ENCODE measurements around the genes MSANTD1, HGFAC and STK32B.

DNA sequence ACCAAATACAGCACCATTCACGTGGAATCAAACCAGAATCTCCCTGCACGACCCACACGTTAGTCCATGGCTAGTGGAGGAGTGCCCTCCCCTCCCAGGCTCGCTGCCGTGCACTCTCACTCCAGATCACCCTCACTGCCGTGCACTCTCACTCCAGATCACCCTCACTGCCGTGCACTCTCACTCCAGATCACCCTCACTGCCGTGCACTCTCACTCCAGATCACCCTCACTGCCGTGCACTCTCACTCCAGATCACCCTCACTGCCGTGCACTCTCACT is 11.1 kb upstream of the MFSD10 start:
- RRBS: no CpG with 5 or more reads among the region's 10 CpGs

GRCh38 chr4:2956627-2957010 is 6.6 kb downstream of the NOP14 start:
- RRBS: no CpG with 5 or more reads among the region's 8 CpGs

GRCh38 chr4:3121965-3122723 is 47.7 kb downstream of the HTT start:
- RRBS: no CpG with 5 or more reads among the region's 11 CpGs

DNA sequence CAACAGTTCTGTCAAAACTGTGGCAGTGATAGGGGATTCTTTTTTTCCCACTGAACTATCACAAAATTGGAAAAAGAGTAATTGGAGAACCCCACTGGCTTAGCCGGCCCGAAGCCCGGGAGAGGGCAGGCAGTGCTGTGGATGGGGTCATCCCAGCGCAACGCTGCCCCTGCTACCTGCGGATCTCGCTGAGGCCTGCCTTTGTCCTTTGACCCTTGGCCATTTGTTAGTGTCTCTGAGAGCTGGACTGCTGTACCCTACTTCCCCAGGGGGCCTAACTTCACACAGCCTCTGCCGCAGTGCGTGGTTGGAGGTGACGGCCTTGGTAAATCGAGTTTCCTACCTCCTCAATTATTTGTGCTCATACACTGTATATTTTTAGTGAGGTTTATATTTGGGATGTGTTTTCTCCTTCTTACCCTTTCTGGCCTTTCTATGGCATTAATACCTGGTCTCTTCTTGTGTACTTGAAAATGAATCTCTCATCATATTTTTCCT is 42.9 kb upstream of the MSANTD1 start:
- RRBS: no CpG with 5 or more reads among the region's 11 CpGs

DNA sequence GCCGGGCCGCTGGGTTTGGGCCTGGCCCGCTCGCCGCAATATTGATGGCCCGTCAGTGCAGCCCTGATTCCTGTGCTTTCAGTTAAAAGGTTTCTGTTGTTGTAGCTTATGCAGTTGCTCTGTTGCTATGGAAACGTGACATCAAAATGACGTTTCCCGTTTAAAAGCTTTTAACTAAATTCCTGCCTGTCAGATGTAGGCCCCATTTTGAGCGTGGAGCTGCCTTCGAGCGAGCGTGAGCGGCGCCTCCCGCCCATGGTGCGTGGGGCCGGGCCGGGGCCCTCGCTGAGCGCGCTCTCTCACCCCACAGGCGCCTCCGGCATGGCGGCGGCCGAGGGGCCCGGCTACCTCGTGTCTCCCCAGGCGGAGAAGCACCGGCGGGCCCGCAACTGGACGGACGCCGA is at the start of gene MSANTD1:
Gene MSANTD1 (plus strand): TSS at position 192 of the 404 bp plus-strand sequence.
- RRBS: 95% methylated on average over 6 of the region's 36 CpGs

DNA sequence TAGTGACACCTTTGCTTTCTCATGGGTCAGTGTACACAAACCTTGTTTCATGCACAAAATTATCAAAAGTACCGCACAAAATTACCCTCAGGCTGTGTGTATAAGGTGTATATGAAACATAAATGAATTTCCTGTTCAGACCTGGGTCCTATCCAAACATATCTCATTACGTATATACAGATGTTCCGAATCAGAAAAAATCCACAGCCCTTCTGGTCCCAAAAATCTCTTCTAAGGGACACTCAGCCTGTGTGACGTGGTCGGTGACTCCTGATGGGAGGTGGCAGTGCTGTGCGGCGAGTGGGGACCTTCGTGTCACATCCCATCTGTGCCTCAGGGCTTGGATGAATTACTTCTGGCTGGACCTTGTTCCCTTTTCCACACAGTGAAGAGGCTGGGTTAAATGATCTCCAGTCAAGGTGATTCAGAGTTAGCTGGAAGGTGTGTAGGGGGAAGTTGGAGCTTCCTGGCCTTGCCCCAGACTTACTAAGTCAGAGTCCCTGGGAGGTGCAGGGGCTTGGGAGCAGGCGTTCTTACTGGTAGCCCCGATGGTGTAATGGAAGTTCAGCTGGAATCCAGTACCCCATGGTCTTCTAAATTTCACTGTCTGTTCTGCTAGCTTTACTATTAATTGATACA is 18.9 kb downstream of the RGS12 start:
- RRBS: no CpG with 5 or more reads among the region's 10 CpGs

GRCh38 chr4:3441648-3442152 is at the start of gene HGFAC:
HGFAC (plus strand) TSS chr4:3441968.
- RRBS: no CpG with 5 or more reads among the region's 16 CpGs

- RRBS: no CpG with 5 or more reads among the region's 12 CpGs
Observed at GRCh38 chr4:3502470-3502954, 29.7 kb downstream of the LRPAP1 start.

- RRBS: no CpG with 5 or more reads among the region's 20 CpGs
Observed at GRCh38 chr4:3707898-3708641, 58.1 kb upstream of the ADRA2C start.

- RRBS: no CpG with 5 or more reads among the region's 12 CpGs
Observed at GRCh38 chr4:4417672-4418215, 30.8 kb downstream of the NSG1 start.

- RRBS: no CpG with 5 or more reads among the region's 10 CpGs
Observed at GRCh38 chr4:4421226-4421612, 34.3 kb downstream of the NSG1 start.

DNA sequence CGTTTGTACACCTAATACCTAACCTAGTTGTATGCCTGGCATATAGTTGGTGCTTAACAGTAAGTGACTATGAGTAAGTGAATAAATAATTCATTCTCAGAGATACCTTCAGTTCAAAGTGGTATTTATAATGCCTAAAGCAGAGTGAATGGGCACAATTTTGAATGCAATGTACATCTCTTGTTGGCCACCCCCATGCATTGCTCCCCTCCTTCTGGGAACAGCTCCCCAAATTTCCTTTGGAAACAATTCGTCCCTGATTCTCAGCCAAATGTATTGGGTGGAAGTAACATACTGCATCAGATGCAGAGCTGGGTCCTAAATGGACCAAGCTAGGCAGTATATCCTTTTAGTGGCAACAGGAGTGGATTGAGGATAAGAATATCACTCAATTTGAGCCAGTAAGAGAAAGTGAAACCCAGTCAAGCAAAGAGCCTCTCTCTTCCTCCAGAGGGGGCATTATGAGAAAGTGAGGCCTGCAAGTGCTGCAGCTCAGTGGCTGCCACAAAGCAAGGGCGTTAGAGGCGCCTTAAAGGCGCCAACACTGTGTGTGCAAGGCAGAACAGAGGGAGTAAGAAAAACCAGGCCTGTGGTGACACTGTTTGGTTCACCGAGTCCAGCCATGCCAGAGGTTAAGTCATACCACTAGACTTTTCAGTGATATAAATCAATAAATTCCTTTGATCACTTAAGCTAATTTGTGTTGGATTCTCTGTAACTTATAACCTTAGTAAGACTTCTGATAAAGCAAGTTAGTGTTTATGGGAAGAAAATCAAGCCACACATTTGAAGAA is 17.6 kb downstream of the STX18 start:
- RRBS: no CpG with 5 or more reads among the region's 6 CpGs

- RRBS: no CpG with 5 or more reads among the region's 28 CpGs
Observed at GRCh38 chr4:4853290-4853807, 6.1 kb upstream of the MSX1 start.

DNA sequence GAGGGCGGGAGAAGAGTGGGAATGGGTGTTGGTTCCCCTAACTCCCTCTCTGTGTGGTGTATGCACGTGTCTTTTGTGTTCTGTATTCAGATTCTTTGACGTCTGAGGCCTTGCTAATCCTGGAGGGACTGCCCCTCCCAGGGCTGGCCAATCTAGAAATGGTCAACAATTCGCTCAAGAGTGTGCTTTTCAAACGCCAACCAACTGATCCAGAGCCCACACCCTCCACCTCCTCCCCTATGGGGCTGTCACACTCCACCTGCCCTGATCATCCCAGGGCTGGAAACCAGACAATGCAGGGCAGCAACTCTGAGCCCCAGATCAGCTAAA is 37.3 kb downstream of the CYTL1 start:
- RRBS: no CpG with 5 or more reads among the region's 5 CpGs

DNA sequence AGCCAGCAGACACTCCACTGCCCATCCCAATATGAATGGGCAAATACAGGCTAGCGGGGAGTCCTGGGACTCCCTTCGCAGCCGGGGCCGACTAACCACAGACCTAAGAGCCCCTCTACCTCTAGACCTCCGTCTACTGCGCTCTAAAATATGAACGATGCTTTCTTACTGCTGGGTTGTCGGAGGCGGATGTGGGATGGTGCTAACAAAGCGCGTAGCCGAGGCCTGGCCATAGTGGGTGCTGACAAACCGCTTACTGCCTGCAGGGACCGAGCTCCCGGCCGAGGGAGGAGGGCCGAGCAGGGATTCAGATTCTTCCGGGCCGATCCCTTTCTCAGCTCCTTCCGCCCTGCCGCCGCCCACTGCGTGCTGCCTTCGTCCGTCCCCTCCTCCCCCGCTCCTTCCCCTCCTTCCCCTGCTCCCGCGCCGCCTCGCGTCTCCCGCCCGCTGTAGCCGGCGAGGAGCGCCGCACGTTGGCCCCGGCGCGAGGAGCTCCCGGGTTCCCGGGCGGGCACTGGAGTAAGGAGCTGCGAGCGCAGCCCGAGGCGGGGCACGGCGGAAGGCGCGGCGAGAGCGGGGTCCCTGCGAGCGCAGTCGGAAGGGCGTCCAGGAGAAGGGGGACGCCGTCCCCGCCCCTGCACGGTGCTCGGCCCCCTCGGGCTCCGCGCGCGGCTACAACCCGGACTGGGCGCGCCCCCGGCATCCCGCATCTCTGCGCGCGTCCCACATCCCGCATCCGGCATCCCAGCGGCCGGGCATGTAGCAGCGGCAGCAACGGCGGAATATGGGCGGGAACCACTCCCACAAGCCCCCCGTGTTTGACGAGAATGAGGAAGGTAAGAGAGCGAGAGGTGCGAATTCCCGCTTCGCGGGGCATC is at the start of gene STK32B:
Gene STK32B (plus strand): TSS at position 401 of the 878 bp plus-strand sequence.
- RRBS: 0% methylated on average over 5 of the region's 91 CpGs

- RRBS: no CpG with 5 or more reads among the region's 4 CpGs
Observed at GRCh38 chr4:5418741-5419242, 289.6 kb downstream of the EVC2 start.

GRCh38 chr4:5813413-5814123 is 79.3 kb downstream of the CRMP1 start:
- RRBS: no CpG with 5 or more reads among the region's 25 CpGs

DNA sequence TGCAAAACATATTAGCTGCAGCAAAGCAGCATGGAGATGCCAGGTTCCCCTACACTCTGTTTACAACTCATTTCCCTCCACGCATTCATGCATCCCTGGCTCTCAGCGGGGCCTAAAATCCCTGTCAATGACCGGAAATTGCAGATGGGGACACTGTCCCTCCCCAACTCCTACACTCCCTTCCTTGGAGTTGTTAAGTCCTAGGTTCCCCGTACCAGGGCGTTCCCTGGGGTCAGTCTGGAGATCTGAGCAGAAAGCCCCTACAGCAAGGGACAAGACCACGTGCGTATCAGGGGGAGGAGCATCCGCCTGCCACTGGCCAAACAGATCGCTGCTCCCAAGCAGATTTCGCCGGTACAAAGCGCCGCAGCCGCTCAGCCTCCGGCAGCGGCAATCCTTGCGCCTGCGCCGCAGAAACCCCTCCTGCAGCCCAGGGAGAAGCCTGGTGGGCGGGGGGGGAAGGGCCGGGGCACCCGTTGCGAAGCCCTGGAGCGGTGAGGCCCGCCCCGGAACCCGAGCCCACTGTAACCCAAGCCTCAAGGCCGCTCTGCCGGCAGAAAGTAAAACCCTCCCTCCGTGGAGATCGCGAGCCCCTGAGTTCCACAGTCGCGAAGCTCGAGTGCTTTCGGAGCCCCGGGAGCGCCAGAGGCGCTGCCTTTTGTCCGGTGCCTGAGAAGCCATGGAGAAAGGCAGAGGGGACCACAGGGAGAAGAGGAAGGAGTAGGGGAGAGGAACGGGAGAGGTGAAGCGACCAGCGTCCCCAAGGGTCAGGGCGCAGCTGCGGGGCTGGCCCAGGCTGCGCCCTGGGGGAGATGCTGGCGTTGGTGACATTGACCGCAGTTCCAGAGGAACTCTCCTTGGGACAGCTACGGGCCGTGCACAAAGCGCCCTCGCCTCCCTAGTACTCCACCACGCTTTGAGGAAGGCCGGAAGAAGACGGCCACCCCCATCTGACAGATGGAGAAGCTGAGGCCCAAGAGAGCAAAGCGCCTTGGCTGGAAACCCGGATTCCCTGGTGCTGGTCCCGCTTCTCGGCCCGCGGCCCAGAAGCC is 2.6 kb downstream of the CRMP1 start:
- RRBS: 4% methylated on average over 26 of the region's 61 CpGs

DNA sequence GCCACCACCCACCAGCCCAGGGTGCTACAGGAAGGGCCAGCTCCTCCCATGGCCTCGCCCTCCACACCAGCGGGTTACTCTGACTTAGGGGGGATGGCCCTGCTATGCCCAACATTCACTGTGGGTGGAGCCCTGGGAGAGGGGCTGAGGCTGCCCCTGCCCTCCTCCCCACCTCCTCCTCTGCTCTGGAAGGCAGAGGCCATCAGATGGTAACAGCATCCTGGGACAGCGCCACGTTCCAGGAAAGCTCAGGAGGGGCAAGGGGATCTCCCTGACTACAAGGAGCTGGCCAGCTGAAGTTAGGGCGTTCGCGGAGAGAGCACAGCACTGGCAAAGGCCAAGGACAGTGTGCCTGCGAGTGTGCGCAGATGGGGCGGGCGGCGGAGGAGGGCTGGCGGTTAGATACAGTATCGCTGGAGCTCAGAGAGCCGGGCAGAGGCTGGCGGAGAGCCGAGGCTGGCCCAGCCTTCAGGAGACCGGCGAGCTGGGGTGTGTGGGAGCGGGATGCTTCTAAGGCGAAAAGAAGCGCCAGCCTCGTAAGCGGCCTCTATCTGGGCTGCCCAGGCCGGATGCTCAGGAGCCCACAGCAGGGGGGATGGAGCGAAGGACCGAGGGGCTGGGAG is 1.4 kb downstream of the JAKMIP1 start:
- RRBS: 1% methylated on average over 9 of the region's 27 CpGs

DNA sequence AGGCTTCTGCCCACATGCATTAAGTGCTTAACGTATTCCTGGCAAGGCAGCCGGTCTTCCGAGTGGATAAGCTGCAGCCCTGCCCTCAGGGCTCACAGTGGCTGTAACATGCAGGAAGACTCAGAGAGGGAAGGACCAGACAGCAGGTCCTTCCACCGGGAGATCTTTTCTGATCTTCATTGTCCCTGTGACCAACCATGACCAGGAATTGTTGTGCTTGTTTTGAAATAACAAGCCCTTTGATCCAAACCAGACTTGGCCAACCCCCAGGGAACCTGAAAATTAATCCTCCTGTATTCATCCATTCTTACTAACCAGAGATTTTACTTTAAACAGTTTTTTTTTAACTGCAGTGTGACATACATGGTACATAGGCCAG is 3.9 kb downstream of the WFS1 start:
- RRBS: no CpG with 5 or more reads among the region's 4 CpGs